Pericardium fibroblast (primary cell): ENCODE data around the genes UPK3B, SPDYE17 and PTPN12.

DNA sequence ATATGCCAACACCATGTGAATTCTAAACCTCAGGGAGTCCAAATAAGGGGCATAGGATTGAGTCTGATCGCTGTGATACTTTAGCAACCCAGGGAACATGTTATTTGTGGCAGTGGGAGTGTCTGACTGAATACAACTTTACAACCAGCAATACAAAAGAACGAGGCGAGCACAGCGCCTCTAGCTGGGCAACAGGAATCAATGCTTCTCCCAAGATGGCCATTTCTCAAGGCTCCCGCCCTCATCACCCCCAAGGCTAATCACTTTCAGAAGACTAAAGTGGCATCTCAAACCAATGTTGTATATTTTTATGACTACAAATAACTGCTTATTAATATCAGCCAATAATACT, 28.1 kb downstream of the YWHAG start:
- RAMPAGE, long total RNA: no peak

DNA sequence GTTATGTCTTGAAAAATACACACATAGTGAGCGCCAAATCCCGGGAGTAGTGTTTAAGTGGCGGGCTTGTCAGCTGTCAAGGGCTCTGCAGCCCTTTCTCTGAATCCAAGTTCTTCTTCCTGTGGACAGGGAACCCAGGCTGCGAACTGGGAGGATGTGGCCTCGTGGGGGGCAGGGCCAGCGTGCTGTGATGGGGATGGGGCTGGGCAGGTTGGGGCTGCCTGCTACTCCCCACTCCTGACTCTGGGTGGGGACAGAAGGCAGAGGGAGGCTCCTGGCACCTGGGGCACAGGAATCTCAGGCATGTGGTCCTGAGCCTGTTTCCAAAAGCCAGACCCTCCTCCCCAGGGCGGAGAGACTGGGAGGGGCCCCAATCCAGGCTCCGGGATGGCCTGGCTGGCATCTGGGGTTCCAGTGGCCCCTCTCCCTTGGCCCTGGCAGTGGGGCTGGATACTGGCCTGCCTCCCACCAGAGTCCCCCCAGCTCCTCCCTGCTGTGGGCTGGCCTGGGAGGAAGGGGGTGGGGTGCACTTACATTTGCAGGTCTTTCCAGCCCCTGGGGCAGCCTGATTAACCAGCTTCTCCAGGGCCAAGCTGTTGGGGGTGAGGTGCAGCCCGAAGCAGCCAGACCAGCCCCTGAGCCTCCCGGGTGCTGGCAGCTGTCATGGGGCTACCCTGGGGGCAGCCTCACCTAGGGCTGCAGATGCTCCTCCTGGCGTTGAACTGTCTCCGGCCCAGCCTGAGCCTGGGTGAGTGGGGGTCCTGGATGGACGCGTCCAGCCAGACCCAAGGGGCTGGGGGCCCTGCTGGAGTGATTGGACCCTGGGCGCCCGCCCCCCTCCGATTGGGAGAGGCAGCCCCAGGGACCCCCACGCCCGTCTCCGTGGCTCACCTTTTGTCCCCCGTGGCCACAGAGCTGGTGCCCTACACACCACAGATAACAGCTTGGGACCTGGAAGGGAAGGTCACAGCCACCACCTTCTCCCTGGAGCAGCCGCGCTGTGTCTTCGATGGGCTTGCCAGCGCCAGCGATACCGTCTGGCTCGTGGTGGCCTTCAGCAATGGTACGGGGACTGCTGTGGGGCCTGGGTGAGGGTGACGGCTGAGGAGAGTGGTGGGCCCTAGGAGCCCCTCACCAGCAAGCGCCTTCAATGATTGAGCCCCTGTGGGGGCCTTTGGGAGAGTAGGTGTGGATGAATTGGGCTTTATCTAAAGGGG, at the start of gene UPK3B:
Gene UPK3B, plus strand, starts transcription at position 563 of the 1,217 bp plus-strand sequence.
- RAMPAGE, long total RNA: no peak

DNA sequence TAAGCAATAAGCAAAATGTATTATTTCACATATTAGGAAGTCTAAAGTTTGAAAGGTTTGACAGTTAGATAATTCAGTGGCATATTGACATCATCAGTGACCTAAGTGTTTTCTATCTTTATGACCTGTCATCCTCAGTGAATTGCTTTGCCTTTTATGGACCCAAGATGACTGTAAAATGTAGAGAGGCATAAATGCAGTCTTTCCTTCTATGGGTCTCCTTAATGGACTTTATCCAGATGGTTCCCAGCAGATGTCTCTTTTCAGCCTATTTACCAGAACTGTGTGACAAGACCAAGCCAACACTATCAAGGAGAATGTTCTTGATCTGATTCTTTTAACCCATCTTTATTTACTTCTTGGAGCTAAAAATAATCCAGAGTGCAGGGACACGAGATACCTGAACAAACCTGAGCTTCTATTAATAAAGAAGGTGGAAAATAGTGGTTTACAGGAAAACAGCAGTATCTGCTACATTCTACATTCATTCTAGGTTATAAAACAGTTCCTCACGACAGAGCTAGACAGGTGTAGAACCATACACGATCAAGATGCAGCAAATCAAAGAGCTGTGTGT, 192.8 kb downstream of the SPDYE17 start:
- RAMPAGE, long total RNA: no peak

DNA sequence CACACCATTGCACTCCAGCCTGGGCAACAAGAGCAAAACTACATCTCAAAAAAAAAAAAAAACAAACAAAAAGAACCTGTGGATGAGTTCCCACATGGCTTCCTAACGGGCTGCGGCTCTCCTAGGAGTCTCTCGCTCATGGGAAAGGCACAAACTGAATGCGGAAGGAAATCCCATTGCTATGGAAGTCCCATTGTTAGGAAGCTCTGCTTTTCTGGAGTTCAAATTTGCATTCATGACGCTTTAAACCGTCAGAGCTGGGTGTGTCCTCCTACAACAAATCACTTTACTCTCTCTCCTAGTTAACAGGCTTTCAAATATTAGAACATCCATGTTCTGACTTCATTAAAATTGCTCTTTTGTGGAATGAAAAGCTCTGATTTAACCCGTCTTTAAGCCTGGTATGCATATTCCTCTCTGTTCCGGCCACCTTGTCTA, at the start of gene SPDYE17:
Gene SPDYE17, minus strand, starts transcription at position 198 of the 438 bp plus-strand sequence.
- RAMPAGE, long total RNA: no peak

- RAMPAGE, long total RNA: no peak
These were observed 4.1 kb downstream of the CCDC146 start for GRCh38 chr7:77126545-77126809.

- RAMPAGE, long total RNA: no peak
These were observed 2.9 kb upstream of the FGL2 start for GRCh38 chr7:77202432-77203008.

DNA sequence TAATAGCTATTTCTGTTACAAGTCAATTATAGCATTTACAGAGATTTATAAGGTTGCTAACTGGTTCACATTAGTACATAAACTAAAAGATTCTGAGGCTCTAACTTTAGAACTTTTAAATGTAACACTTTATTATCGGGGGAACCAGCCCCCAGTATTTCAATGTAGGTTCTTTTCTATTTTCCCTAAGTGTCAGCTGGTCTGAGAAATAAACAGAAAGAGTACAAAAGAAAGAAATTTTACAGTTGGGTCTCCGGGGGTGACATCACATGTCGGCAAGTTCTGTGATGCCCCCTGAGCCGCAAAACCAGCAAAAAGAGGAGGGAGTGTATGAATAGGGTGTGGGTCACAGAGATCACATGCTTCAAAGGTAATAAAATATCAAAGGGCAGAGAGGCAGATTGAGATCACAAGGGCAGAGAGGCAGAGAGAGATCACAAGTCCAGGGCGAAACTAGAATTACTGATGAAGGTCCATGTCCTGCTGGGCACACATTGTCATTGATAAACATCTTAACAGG, 19.9 kb upstream of the FGL2 start:
- RAMPAGE, long total RNA: no peak

DNA sequence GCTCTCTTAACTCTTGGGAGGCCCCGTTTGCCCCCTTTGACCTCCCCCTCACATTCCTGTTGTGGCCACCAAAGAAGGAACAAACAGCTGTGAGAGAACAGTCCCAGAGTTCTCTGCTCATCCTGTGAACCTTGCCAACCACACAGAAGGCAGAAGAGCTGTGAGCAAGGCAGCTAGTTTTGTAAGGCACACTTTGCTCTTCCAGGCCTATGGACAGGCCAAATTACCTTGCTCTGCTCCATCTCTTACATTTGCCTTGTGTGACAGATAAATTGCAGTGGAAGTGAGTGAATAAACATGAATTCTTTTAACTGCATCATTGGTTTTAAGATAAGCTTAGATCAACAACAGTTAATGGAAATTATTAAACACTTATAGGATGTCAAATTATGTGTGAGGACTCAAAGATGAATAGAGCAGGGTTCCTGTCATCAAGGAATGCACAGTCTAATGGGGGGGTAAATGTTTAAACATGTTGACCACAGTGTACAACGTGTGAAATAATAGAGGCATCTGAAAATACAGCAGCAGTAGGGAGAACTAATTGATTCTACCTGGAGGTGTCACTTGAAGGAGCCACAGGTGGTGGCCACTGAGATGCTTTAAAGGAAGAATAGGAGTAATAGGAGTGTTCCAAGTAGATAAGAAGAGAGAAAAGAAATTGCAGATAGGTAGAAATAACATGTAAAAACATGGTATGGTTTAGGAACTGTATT, 23.9 kb upstream of the FGL2 start:
- RAMPAGE, long total RNA: no peak

GRCh38 chr7:77327022-77327766, 89.0 kb downstream of the GSAP start:
- RAMPAGE, long total RNA: no peak

DNA sequence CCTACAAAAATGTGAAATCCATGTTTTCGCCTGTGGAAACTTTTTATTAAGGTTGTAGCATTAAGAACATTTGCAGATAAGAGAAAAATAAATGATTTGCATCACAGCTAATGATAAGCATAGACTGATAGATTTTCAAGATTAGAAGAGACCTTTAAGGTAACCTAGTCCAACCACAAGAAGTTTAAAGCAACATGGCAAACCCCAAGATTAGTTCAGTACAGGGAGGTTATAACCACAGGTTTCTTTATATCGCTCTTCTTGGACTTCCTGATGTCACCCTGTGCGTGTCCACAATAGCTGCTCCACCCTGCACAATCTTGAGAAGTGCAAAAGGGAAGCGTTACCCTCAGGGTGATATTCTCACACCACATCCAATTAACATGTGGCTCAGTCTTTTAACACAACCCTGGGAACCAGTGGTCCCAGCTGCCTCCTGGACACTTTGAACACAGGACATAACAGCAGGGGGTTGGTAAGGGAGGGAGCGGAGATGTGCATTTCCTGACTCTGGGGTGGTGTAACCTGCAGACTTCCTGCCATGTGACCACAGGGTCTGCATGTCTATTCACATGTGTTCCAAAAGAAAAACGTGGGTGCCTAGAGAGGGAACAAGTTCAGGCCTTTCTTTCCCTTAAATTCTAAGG, 64.7 kb downstream of the GSAP start:
- RAMPAGE, long total RNA: no peak

DNA sequence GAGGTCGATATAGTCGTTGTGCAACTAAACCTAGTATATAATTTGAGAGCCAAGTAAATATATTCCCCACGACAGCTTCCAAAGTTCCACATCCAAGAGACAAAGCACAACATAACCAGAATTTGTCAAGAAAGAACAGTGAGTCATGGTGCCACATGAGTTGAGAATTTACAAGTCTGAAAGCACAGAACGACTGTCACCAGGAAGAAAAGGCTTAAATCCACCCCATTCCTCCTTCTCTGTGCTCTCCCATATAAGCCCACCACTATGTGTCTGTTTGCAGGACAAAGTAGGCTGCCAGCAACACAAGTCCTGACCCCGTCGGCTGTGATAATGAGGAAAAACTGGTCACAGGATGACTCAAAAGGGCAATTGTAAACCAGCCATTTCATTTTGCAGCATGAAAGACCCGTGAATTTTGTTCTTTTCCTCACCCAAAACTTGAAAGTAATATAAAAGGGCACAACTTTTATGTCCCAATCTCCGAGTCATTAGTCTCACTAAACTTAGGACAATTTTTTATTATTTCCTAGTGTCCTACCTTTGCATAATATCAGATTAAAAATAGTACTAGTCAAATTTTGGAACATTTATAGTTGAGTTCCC, 32.7 kb downstream of the GSAP start:
- RAMPAGE, long total RNA: no peak

- RAMPAGE, long total RNA: no peak
These were observed 4.9 kb upstream of the GSAP start for GRCh38 chr7:77420924-77421549.

GRCh38 chr7:77536382-77536978, 615 bp upstream of the PTPN12 start:
- RAMPAGE, long total RNA: no peak

- RAMPAGE, long total RNA: no peak
These were observed at the start of gene PTPN12 for GRCh38 chr7:77536979-77537794. PTPN12 (plus strand) TSS chr7:77537295.

GRCh38 chr7:77690196-77690899, 5.9 kb upstream of the RSBN1L start:
- RAMPAGE, long total RNA: no peak

DNA sequence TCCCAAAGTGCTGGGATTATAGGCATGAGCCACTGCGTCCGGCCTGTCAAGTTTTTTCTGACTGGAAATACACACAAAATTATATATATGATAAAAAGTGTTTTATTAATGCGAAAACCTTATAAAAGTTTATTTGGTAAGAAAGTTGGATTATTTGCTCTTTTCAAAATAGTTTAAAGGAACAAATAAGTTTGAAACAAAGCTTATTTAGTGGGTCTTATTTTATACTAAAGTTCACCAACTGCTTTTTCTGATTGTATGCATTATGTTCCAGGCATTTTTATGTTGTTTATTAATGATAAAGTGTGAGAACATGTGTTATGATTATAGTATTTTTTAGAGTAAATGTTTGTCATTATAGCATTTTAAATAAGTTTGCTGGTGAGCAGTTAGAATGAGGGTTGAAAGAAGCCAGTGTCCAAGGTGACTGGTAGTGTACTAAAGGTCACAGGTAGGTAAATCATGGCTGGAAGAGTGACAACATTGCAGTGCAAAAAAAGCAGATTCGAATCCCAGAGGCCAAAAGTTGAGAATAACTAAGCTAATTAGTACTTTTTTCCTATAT, 43.8 kb downstream of the RSBN1L start:
- RAMPAGE, long total RNA: no peak

GRCh38 chr7:77760819-77761155, 37.4 kb downstream of the TMEM60 start:
- RAMPAGE, long total RNA: no peak

- RAMPAGE, long total RNA: no peak
These were observed 193.4 kb upstream of the TMEM60 start for GRCh38 chr7:77991549-77992187.

DNA sequence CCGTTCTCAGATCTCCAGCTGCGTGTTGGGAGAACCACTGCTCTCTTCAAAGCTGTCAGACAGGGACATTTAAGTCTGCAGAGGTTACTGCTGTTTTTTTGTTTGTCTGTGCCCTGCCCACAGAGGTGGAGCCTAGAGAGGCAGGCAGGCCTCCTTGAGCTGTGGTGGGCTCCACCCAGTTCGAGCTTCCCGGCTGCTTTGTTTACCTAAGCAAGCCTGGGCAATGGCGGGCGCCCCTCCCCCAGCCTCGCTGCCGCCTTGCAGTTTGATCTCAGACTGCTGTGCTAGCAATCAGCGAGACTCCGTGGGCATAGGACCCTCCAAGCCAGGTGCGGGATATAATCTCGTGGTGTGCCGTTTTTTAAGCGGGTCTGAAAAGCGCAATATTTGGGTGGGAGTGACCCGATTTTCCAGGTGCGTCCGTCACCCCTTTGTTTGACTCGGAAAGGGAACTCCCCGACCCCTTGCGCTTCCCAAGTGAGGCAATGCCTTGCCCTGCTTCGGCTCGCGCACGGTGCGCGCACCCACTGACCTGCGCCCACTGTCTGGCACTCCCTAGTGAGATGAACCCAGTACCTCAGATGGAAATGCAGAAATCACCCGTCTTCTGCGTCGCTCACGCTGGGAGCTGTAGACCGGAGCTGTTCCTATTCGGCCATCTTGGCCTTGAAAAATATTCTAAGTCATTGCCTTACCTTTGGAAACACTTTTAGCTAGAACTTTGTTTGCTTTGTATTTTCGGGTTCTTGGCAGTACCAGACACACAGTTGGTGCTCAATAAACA, 218.1 kb downstream of the MAGI2 start:
- RAMPAGE, long total RNA: no peak

DNA sequence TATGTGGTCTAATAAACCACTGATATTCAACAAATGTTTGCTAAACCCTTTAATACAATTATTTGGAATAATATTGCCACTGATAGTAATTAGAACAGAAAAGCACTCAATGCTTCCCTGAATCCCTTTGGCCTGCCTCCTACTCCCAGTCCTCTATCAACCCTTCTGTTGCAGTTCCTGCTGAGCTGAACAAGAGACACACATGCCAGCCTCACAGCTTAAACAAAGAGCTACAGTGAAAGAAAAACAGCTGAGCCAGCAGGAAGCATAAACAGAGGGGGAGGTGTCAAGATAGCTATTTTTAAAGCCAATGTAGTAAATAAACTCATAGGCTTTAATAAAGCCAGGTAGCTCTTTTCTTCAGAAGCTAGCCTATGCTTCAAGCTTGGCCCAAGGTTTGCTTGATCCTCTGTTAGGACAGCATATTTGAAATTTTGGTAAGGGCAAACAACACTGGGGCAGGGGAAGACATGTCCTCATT, 6.8 kb upstream of the GNAI1 start:
- RAMPAGE, long total RNA: no peak